ENCODE results near the gene RAP1GDS1.

DNA sequence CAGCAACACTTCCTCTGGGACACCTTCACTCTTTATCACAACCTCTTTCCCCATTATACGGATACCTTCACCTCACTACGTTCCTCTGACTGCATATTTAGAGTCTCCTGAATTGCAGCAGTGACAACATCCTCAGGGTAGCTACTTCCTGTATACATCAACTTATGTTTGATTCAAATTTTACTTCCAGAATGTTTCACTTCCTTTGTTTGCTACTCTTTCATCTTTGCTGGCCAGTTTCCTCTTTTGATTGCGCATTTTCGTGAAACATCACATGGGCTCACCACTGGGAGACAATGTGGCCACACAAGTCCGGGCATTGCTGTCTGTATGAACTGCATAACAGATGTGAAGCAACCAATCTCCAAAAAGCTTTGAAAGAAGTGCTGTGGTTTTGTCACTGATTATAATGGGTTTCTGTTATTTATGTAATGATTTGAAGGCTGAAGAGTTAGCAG is 7.5 kb downstream of the SNCA start:
- PRO-cap, 2 experiments, result no peak in any of the 2 experiments

DNA sequence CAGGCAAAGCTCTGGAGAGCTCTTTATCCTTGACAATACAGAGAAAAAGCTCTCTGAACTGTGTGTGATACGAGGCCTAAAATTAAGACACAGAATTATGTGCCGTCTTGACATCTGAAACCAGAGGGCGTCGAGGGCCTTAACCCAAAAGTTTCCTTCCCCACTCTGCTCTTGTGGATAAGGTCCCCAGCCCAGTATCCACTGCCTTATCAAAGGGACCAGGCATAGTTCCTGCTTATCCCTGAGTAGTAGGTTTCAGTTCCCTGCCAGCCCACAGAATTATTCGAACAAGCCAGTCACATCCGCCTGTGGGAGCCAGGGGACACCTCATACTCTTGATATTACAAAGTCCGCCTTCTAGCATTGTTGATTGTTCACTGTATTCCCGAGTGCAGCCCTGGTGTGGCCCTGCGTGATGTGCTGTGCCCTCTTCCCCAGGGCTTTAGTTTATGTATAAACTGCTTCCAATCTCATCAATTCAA is 5.4 kb upstream of the MMRN1 start:
- PRO-cap, 2 experiments, result no peak in any of the 2 experiments

DNA sequence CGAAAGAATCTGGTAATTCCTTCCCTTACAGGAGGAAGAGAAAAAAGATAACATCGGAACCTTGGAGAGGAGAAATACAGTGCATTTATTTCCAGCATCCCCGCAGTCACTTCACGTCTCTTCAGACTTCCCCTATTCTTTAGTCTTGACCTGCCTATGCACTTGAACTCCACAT is 318 bp upstream of the CCSER1 start:
- PRO-cap, 2 experiments, result no peak in any of the 2 experiments

GRCh38 chr4:90645895-90646356 is 518.7 kb downstream of the CCSER1 start:
- PRO-cap, 2 experiments, result no peak in any of the 2 experiments

DNA sequence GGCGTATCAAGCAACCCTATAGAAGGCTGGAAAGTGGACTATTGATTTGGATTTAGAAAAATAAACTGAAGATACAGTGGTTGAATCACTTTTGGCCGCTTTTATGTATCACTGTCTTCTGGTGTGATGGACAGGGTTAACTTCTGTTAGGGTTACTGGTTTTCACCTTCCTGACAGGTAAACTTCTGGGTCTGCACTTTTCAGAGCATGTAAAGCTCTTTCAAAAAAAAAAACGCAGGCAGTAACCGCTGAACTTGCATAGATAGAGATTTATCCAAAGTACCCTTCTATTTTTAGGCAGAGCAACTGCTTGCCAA is 488 bp upstream of the PDLIM5 start:
- PRO-cap, 2 experiments, result no peak in any of the 2 experiments

DNA sequence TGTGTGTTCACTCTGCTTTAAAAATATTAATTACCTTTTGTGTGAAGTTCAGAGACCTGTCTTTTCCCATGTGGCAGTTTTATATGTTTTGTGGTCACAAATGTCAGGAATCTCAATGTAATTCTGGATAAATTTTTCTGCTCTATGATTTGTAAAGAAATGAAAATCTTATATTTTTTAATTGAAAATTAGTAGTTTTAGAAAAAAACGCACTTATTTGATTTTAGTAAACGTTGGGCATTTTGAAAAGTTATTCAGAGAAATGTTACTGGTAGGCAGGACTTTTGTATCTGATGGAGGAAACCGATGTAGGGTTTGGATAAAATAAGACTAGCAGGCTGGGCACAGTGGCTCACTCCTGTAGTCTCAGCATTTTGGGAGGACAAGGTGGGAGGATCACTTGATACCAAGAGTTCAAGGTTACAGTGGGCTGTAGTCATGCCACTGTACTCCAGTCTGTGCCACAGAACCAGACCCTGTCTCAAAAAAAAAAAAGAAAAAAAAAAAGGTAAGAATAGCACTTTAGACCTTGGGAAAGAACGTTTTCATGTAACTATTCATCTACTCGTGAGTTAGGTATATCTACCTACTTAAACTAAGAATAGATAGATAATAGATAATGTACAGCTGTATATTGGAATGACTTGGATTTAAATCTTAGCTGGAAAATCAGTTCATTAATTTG is 8.5 kb downstream of the PDLIM5 start:
- PRO-cap, 2 experiments, result no peak in any of the 2 experiments

DNA sequence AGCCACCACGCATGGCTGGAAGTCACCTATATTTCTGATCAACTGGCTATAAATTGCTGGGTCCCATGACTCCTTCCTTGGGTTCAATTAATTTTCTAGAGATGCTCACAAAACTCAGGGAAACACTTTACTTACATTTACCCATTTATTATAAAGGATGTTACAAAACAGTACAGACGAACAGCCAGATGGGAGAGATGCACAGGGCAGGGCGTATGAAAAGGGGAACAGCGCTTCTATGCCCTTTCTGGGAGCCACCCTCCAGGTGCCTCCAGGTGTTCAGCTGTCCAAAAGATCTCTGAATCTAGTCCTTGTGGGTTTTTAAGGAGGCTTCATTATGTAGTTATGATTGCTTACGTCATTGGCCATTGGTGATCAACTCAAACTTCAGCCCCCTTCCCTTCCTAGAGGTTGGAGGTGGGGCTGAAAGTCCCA is 53.8 kb downstream of the PDLIM5 start:
- PRO-cap, 2 experiments, result no peak in any of the 2 experiments

DNA sequence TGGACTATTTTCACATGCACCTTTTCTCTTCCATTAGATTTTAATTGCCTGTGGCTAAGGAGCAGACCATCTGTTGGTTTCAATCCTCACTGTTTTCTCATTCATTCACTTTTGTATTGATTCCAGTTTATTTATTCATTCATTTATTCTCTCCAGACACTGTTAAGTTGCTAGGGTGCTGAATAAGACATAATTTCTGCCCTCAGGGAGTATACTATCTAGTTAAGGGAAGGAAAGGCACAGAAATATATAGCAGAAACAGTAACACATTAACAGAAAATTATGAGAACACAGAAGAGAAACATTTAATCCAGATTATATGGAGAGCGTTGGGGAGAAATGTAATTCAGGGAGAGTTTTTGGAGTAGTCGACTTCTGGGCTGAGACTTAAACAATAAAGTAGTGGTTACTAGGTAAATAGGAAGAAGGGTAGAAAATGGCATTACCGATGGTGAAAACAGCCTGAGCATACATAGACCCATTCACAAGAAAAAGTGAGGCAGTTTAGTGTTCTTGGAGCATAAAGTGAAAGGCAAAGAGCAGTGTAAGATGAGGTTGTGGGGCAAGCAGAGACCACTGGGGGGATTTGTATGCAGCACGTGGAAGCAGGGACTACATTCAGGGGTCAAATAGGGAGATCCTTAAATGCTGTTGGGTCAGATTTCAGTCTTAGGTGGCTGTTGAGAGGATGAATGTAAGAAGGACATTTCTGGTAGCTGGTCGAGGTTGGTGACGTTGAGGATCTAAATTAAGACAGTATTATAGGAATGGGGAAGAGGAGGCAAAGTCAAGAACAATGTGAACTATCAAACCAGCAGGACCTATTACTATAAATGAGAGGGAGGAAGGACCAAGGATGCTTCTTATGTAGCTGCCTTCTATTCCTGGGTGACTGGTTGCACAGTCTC is 118.8 kb upstream of the BMPR1B start:
- PRO-cap, 2 experiments, result no peak in any of the 2 experiments

DNA sequence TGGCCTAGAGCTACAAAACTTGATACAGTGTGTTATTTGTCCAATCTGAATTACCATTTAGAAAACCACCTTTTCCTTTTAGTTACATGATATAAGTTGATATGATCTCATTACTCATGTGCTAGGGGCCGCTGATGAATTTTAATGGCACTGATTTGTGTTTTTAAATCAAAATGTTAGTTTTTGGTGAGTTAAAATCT is 2.1 kb downstream of the BMPR1B start:
- PRO-cap, 2 experiments, result no peak in any of the 2 experiments

DNA sequence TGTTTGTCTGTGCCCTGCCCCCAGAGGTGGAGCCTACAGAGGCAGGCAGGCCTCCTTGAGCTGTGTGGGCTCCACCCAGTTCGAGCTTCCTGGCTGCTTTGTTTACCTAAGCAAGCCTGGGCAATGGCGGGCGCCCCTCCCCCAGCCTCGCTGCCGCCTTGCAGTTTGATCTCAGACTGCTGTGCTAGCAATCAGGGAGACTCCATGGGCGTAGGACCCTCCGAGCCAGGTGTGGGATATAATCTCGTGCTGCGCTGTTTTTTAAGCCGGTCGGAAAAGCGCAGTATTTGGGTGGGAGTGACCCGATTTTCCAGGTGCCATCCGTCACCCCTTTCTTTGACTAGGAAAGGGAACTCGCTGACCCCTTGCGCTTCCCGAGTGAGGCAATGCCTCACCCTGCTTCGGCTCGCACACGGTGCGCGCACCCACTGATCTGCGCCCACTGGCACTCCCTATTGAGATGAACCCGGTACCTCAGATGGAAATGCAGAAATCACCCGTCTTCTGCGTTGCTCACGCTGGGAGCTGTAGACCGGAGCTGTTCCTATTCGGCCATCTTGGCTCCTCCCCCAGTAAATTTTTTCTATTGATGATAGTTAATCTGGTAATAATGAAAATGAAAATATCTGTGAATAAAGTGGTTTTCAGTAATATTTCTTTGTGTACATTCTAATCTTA is 83.6 kb downstream of the BMPR1B start:
- PRO-cap, 2 experiments, result no peak in any of the 2 experiments

DNA sequence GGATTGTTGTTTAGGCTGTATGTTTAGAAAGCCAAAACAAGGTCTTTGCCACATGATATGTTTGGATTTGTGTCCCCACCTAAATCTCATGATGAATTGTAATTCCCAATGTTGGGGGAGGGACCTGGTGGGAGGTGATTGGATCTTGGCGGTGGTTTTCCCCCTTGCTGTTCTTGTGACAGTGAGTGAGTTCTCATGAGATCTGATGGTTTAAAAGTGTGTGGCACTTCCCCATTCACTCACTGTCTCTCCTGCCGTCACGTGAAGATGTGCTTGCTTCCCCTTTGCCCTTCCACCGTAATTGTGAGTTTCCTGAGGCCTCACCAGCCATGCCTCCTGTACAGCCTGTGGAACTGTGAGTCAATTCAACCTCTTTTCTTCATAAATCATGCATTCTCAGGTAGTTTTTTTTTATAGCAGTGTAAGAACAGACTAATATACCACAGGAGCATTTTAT is 304.0 kb downstream of the BMPR1B start:
- PRO-cap, 2 experiments, result no peak in any of the 2 experiments

DNA sequence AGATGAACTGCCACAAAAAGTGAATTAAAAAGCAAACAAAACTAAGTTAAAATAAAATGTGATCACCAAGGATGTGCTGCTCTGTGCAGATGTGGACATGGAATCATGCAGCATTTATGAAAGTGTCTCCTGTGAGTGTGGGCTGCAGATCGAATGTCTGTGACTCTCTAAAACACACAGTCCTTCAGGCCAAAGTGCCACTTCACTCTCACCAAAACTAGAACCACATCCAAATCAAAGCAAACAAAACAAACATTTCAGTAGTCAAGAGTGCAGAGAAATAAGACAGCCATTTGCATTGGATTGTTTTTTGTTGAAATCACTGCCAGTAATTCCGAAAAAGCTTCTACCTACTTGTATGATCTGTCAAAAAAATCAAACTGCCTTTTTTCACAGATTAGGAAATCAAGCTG is 187.4 kb downstream of the UNC5C start:
- PRO-cap, 2 experiments, result no peak in any of the 2 experiments

DNA sequence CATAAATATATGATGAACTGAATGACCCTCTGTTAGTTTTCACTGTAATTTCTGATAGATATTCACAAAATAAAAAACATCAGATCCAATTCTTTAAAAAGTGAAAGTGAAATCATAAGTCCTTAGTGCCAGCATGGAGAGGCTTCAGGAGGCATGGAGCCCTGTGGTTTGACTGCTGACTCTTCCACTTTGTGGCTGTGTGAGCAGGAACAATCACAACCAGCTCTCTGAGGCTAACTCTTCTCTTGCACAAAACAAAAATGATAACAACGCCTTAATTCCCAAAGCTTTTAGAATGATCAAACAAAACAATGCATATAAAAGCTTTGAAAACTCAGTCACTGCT is 1144.0 kb downstream of the PDHA2 start:
- PRO-cap, 2 experiments, result no peak in any of the 2 experiments

- PRO-cap, 2 experiments, result no peak in any of the 2 experiments
Measured at GRCh38 chr4:97590122-97590569, 553.1 kb downstream of the STPG2 start.

- PRO-cap, 2 experiments, result no peak in any of the 2 experiments
Measured at GRCh38 chr4:98232174-98232794, 28.9 kb upstream of the RAP1GDS1 start.

- PRO-cap, 2 experiments, result peak in 2 of 2 experiments; most common plus-strand start chr4:98261246 (in 1); most common minus-strand start chr4:98261135 (in 1)
Measured at GRCh38 chr4:98261072-98261788, at the start of gene RAP1GDS1. RAP1GDS1 (plus strand) TSS chr4:98261384.

DNA sequence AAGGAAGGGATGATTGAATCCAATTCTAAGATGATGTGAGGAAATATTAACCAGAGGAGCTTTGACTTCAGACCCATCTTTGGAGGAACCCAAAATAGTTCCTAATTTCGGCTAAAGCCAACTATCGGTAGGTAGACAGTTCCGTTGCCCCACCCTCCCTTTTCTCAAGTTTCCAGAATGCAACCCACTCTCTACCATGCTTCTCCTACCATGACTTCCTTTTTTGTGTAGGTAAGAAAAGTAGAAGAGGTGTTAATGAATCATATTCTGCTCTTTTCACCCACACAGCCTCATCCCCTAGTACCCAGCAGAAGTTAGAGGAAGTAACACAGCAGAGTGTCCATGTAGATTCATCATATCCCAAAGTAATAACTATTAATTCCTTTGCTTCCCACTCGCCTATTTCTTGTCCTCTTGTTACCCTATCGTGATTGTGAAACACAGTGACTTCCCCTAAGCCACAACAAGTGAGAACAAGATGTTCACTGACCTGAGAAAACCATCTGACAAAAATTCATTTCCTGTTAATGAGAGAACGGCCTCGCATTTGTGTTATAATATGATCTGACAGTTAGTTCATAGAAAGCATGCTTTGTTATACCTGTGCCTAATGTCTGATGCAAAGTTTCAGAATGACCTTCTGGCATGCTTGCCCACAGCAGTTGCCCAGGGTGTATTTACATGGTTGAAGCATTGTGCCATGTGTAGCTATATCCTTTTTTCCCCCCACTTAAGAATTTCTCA is 185.4 kb downstream of the RAP1GDS1 start:
- PRO-cap, 2 experiments, result no peak in any of the 2 experiments

DNA sequence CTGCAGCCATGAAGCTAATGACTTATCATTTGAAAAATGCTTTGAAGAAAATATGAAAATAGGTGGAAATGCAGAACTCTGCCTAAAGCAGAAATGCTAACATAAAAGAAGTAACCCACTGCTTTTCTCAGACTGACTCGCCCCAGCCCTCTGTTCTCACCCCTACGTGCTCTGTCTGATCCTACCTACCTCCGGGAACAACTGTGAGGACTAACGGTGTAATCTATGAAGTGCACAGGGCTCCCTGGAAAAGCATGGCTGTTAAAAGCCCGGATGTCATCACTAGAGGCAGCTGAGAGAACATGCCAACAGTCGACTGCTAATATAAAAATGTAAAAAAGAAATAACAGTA is 130.9 kb downstream of the TSPAN5 start:
- PRO-cap, 2 experiments, result no peak in any of the 2 experiments

DNA sequence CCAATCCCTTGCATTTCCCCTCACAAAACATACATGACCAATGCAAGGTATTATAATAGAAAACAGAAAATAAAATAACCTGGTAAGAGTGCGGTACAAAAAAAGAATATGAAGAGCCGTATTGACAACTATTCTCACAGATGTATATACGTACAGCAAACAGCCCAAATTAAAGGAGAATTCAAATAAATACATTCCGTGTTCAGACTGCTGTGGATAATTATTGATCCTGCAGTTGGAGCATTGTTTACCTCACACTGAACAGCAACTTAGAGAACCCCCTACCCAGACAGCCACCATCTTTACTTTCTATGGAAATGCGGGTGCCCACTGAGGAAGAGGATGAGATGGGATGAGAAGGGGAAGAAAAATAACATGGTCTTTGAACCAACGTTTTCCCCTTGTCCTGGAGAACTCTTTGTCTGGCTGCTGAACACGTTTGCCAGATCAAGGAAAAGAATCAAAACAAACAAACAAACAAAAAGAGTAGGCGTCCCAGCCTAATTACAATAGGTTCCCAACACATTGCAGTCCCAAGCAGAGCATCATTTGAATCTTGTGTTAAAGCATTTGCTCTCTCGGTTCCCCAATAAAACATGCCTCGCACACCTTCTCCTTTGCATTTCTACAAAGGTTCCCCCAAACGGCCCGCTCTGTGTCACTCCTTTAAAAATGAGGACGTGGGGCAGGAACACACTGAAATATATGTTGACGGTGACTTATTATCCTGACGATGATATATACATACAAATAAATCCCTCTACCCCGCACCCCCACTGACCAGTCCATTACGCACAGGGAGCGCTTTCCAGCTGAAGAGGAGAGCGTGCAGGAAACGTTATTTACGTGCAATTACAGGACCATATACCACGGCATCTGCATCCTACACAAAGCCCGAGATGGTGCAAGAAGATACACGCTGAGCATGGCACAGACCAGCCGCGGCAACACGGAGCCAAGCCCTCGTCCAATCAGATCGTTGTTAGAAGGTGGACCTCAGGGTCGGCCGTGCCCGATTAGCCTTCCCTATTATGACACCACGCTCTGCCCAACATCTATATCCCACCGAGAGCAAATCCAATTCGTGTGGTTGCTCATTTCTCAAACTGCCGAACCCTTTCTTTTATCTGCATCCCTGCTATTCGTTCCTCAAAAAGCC is 1.3 kb downstream of the TSPAN5 start:
- PRO-cap, 2 experiments, result no peak in any of the 2 experiments

GRCh38 chr4:99139533-99140141 is 4.5 kb downstream of the ADH4 start:
- PRO-cap, 2 experiments, result no peak in any of the 2 experiments